Aortic smooth muscle cell (primary cell): ENCODE data around the genes HPR and PSMD7.

DNA sequence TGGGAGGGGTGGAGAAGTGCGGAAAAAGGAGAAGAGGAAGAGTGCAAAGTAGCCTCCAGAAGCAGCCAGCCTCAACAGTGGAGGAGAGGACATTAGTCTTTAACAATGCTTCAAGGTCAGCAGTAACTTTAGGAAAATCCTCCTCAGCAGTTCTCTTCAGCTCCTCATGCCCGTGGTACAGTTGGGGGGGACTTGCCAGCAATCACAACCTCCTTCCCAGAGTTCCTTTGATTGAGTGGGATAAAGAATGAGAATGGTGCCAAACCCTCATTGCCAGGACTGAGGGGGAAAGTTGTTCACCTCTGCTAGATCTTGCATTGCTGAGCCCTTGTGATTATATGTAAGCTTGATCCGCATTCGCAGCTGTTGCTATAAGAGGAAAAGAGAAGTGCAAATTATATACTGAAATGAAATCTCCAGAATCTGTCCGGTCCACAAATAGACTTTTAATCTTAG is 8.3 kb upstream of the PHLPP2 start:
- RRBS: no CpG with 5 or more reads among the region's 5 CpGs

DNA sequence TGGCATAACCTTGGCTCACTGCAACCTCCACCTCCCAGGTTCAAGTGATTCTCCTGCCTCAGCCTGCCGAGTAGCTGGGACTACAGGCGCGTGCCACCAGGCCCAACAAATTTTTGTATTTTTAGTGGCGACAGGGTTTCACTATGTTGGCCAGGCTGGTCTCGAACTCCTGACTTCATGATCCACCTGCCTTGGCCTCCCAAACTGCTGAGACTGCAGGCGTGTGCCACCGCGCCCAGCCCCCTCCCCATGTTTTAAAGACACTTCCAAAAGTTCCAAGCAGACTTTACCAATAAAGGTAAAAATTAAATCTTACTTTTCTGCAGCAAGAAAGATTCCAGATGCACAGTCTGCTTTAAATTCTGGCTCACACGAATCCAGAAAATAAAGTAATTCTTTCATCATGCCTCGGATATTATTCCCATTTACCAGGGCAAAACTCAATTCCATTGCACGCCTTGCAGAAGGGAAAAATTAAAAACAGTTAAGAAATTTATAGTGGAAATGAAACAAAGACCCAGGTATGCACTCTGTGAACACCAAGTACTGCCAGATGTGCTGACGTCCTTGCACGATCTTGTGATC is 31.3 kb upstream of the PHLPP2 start:
- RRBS: no CpG with 5 or more reads among the region's 13 CpGs

DNA sequence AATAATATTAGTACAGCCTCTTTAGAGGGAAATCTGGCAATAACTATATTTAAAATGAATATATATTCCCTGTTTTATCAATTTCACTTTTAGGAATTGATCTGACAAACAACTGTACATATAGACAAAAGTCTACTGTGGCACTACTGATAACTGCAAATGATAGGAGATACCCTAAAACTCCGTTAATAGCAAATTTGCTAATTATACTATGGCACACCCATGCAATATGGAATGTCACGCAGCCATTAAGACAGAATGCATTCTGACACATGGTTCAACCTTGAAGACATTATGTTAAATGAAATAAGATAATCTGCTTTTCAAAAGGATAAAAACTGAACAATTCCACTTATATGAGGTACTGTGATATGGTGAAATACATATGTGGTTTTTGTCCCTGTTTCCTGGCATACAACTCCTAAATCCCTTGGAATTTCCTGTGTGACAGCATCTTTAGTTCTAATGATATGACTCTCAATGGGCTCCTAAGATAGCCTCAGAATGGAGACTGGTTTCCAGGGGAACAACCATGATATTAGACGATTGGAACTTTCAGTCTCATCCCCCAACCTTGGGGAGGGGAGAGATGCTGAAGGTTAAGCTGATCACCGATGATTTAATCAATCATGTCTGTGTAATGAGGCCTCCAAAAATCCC is 37.6 kb upstream of the PHLPP2 start:
- RRBS: no CpG with 5 or more reads among the region's 4 CpGs

- RRBS: under 1% methylated on average over 6 of the region's 43 CpGs
Measured at GRCh38 chr16:71846113-71846864, 513 bp downstream of the ATXN1L start.

DNA sequence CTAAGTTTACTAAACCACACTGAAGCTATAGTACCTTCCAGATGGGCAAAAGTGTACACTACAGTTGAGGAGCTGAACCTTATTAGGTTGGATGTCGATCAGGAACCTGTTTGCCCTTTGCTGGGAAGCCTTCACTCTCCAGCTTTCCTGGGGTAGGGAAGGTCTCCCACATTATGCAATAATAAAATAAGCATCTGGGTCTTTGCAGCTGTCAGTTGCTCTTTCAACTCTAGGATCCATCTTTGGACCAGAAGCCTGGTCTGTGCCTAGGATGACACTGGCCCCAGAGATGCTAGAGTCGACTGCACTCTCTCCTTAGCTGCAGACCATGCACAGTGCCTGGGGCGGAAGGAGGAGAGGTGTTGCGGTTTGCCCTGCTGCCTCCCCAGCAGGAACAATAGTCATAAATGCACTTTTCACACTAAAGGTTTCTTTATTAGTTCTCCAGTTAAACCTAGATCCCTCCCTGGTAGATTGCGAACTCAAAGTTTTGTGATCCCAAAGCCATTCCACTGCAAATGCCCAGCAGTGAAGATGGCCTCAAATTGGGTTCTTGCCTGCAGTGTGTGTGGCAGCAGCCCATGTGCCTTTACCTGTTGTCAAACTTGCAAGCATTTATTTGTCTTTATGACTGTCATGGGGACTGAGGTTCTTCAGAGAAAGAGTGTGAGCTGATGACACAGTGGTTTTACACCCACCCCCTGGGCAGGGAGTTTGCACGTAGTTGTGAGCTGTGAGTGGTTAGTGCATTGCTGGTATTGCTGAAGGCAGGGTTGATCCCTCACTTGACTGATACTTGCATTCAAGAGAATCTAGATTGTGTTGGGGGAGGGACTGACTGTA is 10.2 kb downstream of the ATXN1L start:
- RRBS: no CpG with 5 or more reads among the region's 6 CpGs

- RRBS: no CpG with 5 or more reads among the region's 1 CpG
Measured at GRCh38 chr16:71881155-71881577, 2.8 kb downstream of the ZNF821 start.

DNA sequence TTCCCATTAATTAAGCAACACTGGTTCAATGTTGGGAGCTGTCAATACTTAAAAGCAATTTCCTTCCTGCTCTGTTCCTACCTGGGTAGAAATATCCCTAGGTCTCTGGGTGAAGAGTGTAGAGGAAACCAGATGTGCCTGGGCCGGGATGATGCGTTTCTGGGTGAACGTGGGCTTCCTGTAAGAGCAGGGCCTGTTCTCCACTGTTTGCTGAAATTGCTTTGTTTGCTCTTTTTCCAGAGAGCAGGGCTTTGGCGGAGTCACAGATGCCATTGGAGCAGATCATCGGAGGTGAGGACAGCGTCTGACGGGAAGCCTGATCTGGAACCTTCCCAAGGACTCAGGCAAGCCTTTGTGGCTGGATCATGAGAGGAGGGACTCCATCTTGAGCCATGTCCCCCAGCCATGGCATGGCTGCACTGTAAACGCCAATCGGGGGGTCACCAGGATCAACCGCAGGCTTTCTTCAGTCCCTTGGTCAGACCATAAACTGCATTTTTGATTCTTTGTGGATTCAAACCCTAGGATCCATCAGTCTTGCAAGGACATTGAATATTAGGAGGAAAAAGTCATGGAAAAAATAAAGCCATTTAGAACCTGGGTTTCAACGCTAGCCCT is 15.5 kb downstream of the DHODH start:
- RRBS: no CpG with 5 or more reads among the region's 11 CpGs

DNA sequence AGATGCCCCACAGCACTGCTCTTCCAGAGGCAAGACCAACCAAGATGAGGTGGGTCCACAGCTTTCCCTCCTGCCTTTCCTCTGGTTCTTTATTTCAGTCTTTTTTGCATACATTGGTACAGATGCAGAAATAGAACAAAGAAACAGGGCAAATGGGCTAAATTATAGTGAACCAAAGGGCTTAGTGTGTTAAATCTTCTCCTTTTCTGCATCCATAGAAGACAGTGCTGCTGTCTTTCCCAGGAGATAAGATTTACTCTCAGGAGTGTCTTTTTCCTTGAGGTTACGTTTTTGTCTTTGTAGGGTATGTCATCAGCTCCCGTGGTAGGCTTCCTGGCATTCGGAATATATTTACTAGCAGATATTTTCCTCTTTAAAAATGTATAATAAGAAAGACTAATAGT is at the start of gene HPR:
HPR (plus strand) TSS at position 15 of the 404 bp plus-strand sequence.
- RRBS: no CpG with 5 or more reads among the region's 3 CpGs

DNA sequence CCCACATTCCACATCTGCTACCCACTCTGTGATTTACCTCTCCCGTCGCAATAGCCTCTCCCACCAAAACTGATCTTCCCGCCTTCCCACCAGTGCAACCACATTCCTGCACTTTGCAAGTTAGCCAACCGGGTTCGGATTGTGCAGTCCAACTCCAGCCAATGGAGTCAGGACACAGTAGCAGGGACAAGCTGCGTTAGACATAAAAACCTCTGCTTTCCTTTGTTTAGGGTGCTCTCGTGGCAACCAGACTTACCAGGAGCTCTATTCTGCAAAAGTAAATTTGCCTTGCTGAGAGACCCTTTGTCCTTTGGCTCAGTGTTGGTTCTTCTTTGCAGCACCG is 1.4 kb downstream of the HPR start:
- RRBS: no CpG with 5 or more reads among the region's 8 CpGs

DNA sequence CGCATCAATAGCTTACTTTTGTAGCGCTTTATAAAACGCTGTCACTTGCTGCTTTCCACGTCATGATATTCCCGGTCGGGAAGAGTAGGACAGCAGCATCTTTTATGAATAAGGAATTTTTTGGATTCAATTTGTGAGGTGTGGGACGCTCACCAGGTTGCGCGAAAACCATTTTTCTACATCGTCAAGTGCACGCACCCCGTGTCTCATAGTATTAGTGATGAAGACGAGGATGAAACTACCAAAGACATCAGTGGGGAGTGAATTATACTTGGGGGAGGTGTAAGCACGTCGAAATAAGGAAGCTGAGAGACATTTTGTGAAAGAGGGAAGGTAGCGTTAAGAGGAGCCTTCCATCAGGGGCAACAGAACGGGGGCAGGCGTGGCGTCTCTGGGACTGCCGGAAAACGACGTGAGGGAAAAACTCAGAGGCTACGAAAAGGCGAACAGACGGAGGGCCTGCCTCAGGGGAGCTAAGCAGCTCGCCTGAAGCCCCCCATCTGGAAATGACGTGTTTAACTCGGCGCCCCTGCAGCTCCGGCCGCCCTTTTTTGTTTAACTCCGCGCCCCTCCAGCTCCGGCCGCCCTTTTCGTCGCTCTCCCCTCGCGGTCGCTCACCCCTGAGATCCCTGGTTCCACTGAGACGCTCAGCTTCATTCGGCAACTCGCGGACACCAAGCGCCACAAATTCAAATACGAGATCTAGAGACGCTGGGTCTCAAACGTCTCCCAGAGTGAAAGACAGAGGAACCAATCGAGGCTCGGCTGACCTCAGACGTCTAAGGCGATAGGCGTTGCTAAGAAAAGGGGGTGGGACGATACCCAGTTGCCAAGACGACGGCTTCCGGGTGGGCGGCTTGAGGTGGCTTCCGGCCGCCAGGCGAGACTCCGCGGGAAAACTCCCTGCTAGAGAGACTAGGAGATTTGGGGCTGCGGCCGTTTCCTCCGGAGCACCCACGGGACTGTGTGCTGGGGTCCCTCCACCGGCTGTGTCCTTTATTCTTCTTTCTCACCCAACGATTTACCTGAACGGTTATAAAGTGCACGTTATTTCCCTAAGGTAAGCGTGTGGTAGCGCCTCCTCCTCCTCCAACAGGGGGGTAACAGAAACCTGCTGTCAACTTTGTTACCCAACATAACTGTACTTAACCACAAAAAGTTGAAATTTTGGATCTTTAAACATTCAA is 383.3 kb downstream of the ZFHX3 start:
- RRBS: 4% methylated on average over 11 of the region's 73 CpGs

DNA sequence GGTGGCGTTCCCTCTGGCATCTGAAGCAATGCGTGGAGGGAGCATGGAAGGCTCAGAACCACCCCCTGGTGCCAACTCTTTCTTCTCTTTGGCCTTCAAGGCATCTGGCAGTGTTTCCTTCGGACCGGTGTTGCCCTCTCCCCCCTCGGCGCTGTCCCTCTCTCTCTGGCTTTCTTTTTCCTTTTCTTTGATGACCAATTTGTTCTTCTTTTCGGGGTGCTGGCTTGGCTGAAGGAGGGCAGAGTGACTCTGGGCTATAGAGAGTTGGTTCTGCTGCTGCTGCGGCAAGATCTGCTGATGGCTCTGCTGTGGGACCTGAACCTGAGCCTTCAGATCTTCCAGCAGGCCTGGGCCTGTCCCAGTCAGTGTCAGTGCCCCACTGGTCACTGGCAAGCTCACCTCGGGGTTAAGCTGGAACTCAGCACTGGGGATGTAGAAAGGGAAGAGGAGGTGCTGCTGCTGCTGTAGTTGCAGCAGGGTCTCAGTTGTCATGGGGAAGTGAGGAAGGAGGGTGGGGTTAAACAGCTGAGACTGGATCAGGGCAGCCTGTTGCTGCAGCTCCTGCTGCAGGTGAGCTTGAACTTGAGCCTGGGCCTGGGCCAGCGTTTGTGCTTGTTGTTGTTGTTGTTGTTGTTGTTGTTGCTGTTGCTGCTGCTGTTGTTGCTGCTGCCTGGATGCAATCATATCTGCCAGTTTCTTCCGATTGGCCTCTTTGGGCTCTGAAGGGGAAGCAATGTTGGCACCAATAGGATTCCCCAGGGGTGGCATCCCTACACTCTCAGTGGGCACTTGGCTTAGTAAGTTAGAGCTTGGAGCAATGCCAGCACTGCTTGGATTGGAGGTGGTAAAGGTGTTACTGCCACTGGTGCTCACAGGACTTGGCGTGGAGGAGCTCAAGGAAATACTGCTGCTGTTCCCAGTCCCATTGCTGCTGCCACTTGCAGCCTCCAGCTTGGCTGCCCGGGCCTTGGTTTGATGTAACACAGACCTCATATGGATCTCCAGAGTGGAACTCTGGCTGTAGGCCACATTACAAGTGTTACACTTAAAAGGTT is 250.8 kb downstream of the ZFHX3 start:
- RRBS: no CpG with 5 or more reads among the region's 13 CpGs

GRCh38 chr16:72797902-72798664 is 249.8 kb downstream of the ZFHX3 start:
- RRBS: no CpG with 5 or more reads among the region's 12 CpGs

- RRBS: 100% methylated on average over 3 of the region's 42 CpGs
Measured at GRCh38 chr16:72959585-72960267, 88.2 kb downstream of the ZFHX3 start.

DNA sequence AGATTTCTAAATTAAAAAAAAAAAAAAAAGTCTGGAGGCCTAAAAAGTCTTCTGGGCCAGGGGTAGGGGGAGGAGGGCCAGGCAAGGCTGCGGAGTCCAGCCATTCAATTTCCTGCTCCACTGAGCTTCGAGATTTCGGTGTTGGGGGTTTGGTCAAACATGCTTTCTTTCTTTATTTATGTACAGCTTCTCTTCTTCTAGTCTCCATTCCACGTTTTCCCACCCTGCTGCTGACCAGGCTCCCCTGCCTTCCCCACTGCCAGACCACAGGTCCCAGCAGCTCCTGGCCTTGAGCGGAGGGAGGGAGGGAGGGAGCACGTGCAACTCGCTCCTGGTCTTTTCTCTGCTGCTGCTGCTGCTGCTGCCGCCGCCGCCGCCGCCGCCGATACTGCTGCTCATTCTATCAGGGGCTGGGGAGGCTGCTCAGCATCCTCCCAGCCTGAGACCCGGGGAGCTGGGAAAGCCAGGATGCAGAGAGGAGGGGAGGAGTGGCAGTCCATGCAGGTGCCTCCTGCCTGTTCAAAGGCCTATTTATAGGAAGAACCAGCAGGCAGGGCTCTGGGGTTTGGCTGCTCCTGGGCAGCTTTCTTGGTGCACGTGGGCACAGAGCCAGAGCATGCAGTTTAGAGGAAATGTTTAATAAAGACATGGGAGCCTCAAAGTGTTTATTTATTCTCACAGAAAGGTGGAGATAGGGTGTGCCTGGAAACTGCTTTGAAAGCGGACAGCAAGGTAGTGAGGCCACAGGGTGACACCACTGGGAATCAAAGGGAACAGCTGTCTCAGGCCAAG is 23.4 kb upstream of the ZFHX3 start:
- RRBS: no CpG with 5 or more reads among the region's 17 CpGs

- RRBS: no CpG with 5 or more reads among the region's 4 CpGs
Measured at GRCh38 chr16:73082568-73082970, 34.6 kb upstream of the ZFHX3 start.

- RRBS: no CpG with 5 or more reads among the region's 15 CpGs
Measured at GRCh38 chr16:73170429-73171125, 122.6 kb upstream of the ZFHX3 start.

DNA sequence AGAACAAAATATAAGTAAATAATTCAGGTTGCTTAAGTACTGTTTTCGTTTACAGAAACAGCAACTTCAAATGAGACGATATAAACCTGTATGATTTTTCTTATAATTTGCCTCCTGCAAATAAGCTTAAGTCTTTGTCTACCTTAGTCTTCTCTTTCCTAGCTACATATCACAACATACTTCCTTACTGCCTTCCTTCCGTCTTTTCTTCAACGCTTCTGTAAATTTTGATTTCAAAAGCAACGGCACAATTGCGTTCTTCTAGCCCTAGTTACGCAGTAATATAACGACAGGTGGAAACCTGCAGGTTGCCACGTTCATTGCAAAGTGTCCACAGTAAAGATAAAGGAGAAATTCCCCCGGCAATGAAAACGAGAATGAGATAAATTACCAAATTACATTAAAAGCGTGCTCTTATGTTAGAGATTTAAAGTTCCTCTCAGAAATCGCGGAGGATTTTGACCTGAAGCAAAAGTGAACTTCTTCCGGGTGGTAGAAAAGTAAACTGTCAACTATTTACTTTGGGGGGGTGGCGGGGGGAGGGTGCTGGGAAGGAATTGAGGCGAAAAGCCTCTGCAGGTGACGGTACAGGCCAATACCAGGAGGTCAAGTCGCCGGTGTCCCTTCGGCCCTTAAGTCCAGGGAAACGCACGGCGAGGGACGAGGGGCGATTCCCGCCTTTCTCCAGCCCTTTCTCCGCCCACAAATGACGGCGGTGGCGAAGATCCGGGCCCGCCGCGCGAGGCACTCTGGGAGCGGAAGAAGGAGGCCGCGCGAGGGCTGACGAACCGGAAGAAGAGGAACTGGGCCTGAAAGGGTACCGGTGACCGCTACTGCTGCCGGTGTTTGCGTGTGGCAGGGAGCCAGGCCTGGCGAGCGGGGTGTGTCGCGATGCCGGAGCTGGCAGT is at the start of gene PSMD7:
PSMD7 (plus strand) TSS at position 791 of the 908 bp plus-strand sequence.
- RRBS: 2% methylated on average over 28 of the region's 51 CpGs

DNA sequence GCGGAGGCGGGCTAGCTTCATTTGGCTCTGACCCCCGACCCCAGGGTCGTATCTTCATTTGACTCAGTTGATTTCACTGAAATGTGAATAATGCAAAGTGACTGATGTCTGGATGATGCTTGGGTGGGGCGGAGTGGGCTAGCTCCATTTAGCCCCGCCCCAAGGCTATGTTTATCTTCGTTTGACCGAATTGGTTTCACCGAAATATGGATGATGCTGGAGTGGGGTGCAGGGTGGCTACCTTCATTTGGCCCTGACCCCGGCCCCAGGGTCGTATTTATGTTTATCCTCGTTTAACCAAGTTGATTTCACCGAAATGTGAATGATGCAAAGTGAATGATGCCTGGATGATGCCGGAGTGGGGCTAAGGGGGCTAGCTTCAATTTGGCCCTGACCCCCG is 794 bp downstream of the PSMD7 start:
- RRBS: 14% methylated on average over 4 of the region's 15 CpGs

DNA sequence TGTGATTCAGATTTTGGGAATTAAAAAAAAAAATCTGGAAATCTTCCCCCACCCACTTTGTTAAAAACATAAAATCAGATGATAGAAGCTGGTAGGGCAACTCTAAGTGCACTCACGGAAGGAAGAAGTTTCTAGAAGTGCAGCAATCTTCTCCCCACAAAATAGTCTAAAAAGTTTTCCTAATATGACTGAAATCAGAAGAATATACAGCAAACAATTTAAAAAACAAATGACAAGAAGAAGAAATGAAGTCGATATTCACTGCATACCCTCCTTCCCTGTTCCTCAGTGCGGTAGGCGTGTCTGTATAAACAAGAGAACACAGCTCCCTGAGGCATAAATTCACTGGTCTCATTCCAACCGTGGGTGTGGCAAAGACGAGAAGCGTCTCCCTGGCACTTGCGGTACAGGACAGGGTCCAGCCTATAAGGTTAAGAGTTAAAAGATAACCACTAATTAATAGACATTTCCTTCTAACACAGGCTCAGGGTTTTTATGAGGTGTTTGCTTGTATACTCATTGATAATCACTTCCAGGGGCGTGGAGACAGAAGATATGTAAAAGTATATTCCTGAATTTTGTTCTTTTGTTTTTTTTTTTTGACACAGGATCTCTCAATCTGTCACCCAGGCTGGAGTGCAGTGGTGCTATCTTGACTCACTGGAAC is 58.8 kb upstream of the CLEC18B start:
- RRBS: no CpG with 5 or more reads among the region's 9 CpGs